ENCODE measurements around the genes MYO18B and CRYBB1.

DNA sequence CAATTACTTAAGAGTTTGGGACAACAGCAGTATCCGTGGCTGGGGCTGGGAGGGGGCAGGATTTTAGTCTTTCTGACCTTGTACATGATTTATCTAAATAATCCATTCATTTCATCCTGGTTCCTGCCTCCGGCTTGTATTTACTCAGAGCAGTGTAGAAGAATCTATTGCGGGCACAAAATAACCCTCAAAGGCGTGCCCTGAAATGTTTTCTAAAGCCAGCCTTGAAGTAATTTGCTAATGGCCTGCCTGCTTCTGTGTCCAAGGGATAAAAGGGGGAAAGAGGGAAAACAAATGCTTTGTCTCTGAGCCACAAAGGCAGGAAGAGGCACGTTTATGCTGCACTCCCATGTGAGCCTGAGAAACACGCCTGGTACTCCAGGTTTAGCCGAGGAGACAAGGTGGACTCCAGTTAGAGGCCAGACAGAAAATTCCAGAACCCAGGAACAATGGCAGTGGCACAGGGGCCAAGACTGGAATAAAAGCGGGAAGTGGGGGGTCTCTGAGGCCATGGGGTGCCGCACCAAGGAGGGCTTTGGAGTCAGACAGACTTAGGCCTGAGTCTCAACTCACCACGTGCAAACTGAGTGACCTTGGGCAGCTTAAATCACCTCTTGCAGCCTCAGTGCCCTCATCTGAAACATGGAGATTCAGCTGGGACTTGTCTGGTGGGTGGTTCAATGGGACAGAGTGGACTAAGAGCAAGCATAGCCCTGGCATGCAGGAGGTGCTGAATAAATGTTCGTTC lies 84.7 kb upstream of the CRYBB3 start:
- RRBS, 2 experiments: no CpG with 5 or more reads among the region's 11 CpGs

DNA sequence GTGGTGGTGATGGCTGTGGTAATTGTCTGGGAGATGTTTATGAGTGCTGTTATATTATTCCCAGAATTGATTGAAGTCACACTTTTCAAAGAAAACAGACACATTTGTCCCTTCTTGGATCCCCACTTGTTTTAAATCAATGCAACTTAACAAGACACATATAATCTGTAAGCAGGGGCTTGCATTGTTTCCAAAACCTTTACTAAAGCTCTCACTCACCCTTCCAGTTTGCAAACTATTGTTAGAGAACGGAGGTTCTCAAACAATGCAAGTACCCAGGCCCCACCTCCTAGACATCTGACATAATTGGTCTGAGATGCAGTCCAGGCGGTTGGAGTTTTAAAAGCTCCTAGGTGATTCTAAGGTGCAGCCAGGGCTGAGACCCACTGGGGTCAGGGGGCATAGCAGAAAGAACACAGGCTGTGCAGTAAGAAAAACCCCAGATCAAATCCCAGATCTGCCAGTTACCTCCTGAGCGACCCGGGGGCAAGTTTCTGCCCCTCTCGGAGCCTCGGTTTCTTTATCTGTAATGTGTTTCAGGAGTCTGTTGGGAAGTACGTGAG lies 67.6 kb upstream of the CRYBB3 start:
- RRBS, 2 experiments: no CpG with 5 or more reads among the region's 7 CpGs

- RRBS, 2 experiments: no CpG with 5 or more reads among the region's 4 CpGs
Observed at GRCh38 chr22:25154218-25154754, 45.4 kb upstream of the CRYBB3 start.

DNA sequence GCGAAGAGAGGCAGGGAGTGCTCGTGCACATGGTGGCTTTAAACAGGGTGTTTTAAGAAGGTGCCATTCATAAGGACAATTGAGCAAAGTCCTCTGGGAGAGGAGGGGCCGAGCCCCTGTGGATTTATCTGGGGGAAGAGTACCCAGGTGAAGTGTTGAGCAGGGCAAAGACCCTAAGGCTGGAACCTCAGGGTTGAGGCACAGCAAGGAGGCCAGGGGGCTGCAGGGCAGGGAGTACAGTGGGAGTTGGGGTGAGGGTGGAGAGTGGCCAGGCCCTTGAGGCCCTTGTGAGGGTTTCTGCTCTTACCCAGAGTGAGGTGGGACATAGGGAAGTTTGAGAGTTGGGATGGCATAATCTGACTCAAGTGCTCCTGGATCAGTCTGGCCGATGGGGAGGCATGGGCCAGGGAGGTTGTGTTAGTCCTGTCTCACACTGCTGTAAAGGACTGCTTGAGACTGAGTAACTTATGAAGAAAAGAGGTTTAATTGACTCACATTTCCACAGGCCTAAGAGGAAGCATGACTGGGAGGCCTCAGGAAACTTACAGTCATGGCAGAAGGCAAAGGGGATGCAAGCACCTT lies 51.4 kb downstream of the GRK3 start:
- RRBS, 2 experiments: no CpG with 5 or more reads among the region's 4 CpGs

- RRBS, 2 experiments: no CpG with 5 or more reads among the region's 3 CpGs
Observed at GRCh38 chr22:25675348-25675741, 66.6 kb upstream of the MYO18B start.

- RRBS, 2 experiments: 84 to 85% methylated on average over 11 of the region's 36 CpGs
Observed at GRCh38 chr22:25741649-25742628, at the start of gene MYO18B. Gene MYO18B (plus strand): TSS chr22:25742188.

- RRBS, 2 experiments: no CpG with 5 or more reads among the region's 4 CpGs
Observed at GRCh38 chr22:25873188-25873387, 131.1 kb downstream of the MYO18B start.

DNA sequence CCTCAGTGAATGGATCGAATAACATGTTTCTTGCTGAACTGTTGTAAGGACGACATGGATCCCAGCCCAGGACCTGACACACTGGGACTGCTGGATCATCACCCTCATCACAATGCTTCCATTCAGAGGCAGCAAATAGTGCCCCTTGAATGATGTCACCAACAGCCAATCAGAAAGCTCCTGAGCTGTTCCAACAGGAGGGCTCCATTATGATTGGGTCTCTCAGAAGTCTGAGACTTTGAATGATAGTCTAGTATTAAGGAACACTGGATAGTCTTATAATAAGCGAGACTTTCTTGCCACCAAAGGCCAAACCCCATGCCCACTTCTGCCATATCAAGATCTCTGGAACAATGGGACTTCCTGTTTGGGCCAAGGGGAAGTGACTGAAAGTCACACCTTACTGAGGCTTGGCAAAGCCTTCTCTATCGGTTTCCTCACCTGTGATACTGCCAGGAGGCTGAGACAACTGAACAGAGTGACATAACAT lies 159.0 kb downstream of the MYO18B start:
- RRBS, 2 experiments: no CpG with 5 or more reads among the region's 4 CpGs

GRCh38 chr22:26416736-26417373 lies 12.2 kb upstream of the ASPHD2 start:
- RRBS, 2 experiments: no CpG with 5 or more reads among the region's 12 CpGs

DNA sequence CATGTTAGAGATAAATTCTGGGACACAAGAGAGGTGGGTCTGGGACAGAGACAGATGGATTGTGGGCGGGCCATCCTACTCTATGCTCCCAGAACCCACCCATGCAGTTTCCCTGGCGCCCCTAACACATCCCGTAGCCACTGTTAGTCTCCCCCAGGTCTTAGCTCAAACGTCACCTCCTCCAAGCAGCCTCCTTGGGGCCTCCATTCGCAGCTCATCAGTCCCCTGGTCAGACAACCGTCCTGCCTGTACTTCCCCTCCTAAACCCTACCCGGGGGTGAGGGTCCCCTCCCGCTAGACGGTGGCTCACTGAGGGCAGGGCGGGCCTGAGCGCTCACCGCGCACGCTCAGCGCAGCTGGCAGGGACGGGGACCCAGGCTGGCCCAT lies 713 bp upstream of the ASPHD2 start:
- RRBS, 2 experiments: no CpG with 5 or more reads among the region's 16 CpGs

DNA sequence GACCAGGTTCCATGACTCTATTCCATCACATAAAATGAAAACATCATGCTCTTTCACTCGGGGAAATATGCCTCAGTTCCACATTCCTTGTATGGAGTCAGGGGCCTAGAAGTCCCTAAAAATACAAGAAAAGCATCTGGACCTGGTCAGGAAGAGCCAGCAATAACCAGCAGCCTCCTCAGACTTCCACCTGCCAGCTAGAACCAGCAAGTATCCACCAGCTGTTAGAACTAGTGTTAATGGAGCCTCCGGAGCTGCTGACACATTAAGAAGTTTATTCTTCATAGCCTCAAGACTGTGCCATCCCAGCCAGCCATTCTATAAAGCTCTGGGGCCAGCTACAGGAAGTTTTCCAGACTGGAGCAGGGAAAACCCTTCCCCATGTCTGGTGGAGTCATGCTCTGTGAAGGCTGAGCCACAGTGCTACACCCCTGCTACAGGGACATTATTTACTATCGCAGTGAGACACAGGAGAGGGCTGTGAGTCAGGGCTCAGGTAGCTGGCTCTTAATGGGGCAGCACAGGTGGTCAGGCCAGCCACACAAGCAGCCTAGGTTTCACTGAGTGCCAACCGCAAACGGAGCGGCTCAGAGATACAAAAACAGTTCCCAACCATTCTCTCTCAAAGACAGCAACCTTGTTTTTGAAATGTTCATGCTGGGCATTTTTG lies 12.2 kb downstream of the HPS4 start:
- RRBS, 2 experiments: no CpG with 5 or more reads among the region's 6 CpGs

GRCh38 chr22:26555456-26555813 lies 34.5 kb downstream of the TPST2 start:
- RRBS, 2 experiments: no CpG with 5 or more reads among the region's 10 CpGs

DNA sequence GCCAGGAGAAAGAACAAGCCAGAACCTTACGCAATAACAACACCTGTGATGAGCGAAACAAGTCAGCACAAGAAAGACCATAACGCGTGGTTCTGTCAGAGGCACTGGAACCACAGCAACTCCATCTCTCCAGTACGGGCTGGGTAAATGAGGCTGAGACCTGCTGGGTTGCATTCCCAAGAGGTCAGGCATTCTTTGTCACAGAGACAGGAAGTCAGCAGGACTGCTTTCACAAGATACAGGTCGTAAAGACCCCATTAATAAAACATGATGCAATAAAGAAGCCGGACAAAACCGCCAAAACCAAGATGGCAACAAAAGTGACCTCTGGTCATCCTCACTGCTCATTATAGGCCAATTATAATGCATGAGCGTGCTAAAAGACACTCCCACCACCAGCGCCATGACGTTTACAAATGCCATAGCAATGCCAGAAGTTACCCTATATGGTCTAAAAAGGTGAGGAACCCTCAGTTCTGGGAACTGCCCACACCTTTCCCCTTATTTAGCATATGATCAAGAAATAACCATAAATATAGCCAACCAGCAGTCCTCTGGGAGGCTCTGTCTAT lies 21.6 kb downstream of the TPST2 start:
- RRBS, 2 experiments: no CpG with 5 or more reads among the region's 11 CpGs

- RRBS, 2 experiments: no CpG with 5 or more reads among the region's 3 CpGs
Observed at GRCh38 chr22:26588014-26588712, 1.8 kb downstream of the TPST2 start.

DNA sequence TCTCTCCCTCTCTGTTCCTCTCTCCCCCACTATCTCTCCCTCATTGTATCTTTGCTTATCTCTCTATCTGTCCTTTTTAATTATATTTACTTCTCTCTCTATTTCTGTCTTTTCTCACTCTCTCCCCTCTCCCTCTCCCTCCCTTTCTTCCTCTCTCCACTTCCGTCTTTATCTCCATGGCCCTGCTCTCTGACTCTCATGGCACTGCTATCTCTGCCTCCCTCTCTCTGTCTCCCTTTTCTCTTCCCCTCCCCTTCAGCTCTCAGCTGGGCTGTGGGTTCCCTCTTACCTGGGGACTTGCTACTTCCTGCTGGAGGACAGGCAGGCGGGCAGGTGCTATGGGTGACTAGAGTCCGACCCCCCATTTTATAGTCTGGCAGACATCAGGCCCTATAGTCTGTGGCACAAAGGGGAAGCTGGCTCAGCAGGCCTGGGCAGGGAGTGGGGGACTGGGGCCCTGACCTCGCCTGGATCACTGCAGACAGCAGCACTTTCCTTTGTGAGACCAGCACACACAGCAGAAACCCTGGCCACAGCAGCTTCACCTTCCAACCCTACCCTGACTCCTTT lies at the start of gene CRYBB1:
TSS of gene CRYBB1 (minus strand) at position 340 of the 570 bp plus-strand sequence.
- RRBS, 2 experiments: no CpG with 5 or more reads among the region's 4 CpGs

- RRBS, 2 experiments: no CpG with 5 or more reads among the region's 9 CpGs
Observed at GRCh38 chr22:26980984-26981598, 359.3 kb downstream of the CRYBA4 start.

DNA sequence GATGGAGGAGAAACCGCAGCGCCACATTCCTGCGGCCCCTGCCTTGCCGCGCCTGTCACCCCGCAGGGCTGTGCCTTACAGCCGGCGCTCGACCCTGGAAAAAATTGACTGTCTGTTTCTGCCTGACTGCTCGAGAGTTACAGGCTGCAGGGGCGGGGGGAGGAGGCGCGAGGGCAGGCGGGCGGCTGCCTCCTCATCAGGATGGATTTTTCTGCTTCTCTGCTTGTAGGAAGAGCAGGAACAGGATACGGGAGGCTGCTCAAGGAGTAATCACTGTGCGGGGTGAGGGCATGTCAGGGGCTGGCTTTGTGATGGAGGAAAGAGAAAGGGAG lies 479.1 kb downstream of the CRYBA4 start:
- RRBS, 2 experiments: no CpG with 5 or more reads among the region's 17 CpGs

GRCh38 chr22:27113124-27113689 lies 491.4 kb downstream of the CRYBA4 start:
- RRBS, 2 experiments: no CpG with 5 or more reads among the region's 4 CpGs

DNA sequence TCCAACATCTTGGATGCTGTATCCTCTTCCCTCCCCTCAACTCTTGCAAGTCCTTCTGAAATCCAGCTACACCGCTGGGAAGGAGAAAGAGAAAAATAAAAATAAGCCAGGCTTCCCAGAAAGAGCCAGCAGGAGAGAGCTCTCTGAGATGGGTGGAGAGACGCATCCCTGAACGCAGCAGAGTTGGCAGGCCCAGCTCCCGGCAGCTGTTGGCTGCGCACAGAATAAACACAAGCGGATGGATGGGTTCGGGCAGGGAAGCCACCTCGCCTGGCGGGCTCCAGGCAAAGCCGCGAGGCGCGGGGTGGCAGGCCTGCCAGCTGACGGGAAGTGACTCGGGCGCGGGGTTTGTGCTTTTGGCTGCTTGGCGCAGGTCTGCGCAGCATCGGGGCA lies 573.3 kb downstream of the CRYBA4 start:
- RRBS, 2 experiments: no CpG with 5 or more reads among the region's 20 CpGs

- RRBS, 2 experiments: no CpG with 5 or more reads among the region's 17 CpGs
Observed at GRCh38 chr22:27212252-27213151, 589.1 kb downstream of the MN1 start.